ENCODE results near the genes EPHA10 and NDUFS5.

DNA sequence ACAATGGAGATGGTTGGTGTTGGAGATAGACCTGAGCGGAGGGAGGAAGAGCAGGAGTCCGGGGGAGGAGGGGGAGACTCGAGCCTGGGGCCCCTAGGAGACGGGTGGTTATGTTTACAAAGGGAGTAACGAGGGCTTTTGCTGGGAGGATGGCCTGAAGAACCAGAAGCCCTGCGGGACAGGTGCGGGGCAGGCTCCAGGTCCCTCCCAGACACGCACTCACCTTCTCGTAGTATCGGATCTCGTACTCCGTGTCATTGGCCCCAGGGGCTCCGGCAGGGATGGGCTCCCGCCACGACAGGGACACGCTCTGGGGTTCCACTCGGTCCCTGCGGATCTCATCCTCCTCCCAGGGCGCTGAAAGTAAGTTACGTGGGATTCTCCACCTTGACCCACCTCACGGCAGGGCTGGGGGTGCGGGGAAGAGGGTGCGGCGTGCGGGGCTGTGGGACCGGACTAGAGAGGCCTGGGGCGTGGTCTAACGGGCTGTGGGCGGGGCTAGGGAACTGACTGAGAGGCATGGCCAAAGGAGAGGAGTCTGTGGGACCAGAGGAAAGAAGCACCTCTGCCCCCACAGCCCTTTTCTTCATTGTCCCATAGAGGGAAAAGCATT is 29.8 kb downstream of the EPHA10 start:
- RRBS = 75% methylated on average over 2 of the region's 29 CpGs

DNA sequence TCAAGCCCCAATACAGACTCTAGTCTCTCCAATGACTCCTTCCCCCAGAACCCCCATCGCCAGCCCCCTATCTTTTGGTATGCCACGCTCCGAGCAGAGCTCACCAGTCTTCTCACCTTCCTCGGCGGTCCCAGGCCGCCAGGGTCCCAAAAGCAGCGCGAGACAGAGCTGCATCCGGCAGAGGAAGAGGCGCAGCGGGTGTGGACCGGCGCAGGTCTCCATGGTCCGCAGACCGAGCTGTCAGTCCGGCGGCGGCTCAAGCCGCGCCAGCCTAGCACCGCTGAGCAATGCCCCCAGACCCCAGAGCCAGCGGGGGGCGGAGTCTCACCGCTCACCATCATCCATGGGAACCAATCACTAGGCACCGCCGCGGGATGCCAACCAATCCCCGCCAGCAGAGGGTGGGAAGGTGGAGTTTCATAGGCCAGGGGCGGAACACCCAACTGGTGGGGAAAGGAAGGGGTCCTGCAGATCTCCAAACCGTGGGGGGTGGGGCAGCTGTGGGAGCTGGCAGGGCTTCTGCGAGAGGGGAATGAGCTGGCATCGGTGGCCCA is at the start of gene EPHA10:
Gene EPHA10, minus strand, starts transcription at position 276 of the 554 bp plus-strand sequence.
- RRBS = 82% methylated on average over 3 of the region's 32 CpGs

DNA sequence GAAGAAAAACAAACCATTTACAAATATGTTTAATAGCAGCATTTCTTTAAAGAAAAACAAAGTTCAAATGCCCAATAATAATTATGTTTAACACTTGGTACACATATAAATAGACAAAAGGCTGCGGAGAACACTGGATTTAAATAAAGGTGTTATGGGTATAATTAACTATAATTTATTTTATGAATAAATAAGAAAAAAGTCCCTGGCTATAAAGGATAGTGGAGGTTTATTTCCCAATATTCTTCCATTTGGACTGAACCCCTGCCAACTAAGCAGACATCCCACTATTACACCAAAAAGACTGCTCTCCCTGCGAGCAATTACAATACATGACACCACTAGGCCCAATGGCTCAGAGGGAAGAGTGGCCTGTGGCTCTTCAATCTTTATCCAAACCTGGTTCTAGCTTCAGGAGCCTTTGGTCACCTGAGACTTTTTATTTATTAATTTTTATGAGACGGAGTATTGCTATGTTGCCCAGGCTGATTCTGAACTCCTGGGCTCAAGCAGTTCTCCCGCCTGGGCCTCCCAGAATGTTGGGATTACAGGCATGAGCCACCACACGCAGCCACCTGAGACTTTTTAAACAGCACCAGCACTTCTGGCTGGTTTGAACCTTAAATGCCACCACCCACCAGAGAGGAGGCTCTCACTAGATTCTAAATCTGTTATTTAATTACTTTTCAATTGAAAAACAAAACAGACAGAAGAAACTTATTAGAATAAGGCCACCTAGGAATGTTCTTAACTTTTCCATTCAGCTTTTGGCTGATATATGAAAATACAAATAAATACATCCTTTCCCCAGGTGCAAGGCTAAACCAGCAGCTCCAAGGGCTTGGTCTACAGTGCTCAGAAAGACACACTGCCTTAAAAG is 4.4 kb upstream of the C1orf122 start:
- RRBS = no CpG with 5 or more reads among the region's 5 CpGs

DNA sequence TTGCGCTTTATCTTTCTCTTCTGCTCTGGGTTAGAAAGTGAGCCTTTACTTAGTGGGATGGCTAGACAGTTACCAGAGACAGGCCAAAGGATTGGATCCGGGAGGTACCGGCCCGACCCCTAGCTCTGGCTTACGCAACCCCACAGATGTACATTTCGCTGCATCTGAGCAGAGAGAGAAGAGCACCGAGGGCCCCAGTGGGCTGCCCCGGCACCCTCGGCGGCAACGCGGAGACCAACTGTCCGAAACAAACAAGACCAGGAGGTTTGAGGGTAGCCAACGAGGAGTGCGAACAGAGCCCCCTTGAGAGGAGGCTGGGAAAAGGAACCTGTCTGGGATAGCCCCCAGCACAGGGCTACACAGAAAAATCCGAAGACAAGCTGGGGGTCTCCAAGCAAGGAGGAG is 457 bp downstream of the MTF1 start:
- RRBS = 3% methylated on average over 5 of the region's 16 CpGs

GRCh38 chr1:37999135-38000252 is 5.8 kb downstream of the FHL3 start:
- RRBS = no CpG with 5 or more reads among the region's 15 CpGs

- RRBS = no CpG with 5 or more reads among the region's 8 CpGs
Observed at GRCh38 chr1:38022617-38023131, 10.1 kb downstream of the UTP11 start.

DNA sequence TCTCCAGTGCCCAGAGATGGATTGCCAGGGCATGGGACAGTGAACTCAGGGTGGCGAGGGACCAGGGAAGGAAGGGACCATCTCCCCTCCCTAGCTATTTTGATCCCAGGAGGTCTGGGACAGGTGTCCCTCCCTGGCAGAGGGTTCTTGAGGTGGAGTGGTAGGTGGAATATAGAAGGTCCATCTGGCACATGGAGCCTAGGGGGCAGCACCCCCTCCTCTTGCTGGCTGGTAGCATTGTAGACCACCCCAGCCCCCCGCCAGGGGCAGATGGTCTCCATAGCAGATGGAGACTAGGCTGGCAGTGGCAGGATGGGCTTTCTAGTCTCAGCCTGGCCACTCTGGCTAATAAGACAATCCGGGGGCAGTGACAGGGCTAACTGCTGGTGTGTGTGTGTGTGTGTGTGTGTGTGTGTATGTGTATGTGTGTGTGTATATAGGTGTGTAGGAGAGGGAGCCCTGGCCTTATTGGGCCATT is 16.0 kb downstream of the UTP11 start:
- RRBS = no CpG with 5 or more reads among the region's 3 CpGs

DNA sequence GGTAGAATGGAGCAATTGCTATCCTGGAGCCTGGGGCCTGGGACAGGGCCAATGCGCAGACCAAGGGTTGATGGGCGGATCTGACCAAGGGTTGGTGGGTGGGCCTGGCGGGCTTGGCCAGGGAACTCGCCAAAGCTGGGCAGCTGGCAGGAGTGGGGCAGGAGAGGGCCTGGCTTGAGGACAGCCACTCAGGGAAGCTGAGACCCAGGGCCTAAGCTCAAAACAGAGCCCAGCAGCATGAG is 70.9 kb upstream of the POU3F1 start:
- RRBS = no CpG with 5 or more reads among the region's 4 CpGs

- RRBS = 44% methylated on average over 7 of the region's 28 CpGs
Observed at GRCh38 chr1:38291806-38292643, 245.4 kb upstream of the POU3F1 start.

DNA sequence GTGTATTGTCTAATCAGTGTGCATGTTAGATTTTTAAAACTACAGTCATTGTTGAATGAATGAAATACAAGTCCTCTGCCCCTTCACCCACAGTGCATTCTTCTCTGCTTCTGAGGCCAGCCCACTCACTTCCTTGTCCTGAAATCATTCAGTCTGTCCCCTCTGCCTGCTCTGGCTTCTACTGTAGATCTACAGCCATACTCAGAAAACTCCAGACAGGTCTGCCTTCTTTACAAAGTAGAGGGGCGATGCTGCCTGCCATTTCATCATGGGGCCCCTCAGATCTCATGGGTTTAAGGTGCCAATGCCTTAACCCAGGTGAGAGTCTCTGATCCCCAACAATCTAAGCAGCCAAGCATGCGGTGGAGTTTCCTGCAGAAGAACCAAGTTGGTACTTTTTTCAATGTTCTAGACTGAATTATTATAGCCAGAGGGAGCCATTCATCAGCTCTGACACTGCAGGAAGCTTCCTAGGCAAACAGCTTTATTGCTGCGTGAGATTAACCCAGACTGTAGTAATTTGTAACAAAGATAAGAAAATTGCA is 135.6 kb downstream of the RRAGC start:
- RRBS = no CpG with 5 or more reads among the region's 3 CpGs

- RRBS = no CpG with 5 or more reads among the region's 6 CpGs
Observed at GRCh38 chr1:38990285-38990752, 757 bp upstream of the AKIRIN1 start.

GRCh38 chr1:38992034-38992219 is 851 bp downstream of the AKIRIN1 start:
- RRBS = no CpG with 5 or more reads among the region's 10 CpGs

GRCh38 chr1:38993729-38994043 is 2.6 kb downstream of the AKIRIN1 start:
- RRBS = no CpG with 5 or more reads among the region's 13 CpGs

- RRBS = no CpG with 5 or more reads among the region's 9 CpGs
Observed at GRCh38 chr1:39005118-39005727, 14.1 kb downstream of the AKIRIN1 start.

DNA sequence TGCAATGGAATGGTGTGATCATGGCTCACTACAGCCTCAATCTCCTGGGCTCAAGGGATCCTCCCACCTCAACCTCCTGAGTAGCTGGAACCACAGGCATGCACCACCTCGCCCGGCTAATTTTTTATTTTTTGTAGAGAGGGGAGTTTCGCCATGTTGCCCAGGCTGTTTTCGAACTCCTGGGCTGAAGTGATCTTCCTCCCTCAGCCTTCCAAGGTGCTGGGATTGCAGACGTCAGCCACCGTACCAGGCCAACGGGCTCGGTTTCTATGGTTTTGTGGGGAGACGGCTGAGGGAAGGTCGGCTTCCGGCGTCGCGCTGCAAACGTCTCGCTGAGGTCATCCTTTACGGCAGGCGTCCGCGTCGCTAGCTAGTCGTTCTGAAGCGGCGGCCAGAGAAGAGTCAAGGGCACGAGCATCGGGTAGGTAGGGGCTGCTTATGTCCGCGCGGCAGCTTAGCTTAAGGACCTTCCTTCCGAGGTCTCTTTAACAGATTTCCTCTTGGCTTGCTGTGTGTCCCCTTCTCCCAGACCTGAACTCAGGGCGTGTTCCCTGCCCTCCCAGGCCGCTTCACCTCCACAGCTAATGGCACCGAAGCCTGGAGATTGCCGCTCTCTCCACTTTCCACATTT is at the start of gene NDUFS5:
Gene NDUFS5, plus strand, starts transcription at position 373 of the 631 bp plus-strand sequence.
- RRBS = no CpG with 5 or more reads among the region's 34 CpGs

- RRBS = no CpG with 5 or more reads among the region's 3 CpGs
Observed at GRCh38 chr1:39050614-39051124, 24.5 kb downstream of the NDUFS5 start.

DNA sequence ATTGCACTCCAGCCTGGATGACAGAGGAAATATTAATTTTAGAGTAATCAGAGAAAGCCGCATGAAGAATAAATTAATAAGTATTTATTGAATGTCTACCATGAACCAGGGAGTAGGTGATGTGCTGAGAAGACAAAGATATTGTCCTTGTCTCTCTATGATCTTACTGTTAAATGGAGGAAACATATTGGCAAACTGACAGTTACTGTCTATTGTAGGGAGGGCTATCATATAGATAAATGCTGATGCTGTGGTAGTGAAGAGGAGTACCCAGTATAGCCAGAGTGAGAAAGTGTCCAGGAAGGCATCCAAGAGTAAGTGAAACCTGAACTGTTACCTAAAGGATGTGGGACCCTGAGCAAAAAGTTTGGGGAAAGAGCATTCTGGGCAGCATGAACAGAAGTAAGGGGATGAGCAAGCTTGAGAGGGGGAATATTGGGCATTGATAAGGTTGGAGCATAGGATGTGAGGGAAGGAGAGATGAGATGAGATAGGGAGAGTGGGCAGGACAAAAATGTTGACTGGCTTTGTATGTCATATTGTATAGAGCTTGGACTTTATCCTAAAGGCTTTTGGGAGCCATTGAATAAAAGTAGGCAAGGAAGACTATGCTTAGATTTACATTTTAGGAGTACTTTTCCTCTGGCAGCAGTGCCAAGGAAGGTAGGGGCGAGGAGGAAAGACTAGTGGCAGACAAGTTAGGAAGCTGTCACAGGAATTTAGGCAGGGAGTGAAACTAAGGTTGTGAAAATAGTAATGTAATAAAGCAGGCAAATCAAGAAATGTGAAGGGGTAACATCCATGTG is 88.6 kb downstream of the NDUFS5 start:
- RRBS = no CpG with 5 or more reads among the region's 2 CpGs

DNA sequence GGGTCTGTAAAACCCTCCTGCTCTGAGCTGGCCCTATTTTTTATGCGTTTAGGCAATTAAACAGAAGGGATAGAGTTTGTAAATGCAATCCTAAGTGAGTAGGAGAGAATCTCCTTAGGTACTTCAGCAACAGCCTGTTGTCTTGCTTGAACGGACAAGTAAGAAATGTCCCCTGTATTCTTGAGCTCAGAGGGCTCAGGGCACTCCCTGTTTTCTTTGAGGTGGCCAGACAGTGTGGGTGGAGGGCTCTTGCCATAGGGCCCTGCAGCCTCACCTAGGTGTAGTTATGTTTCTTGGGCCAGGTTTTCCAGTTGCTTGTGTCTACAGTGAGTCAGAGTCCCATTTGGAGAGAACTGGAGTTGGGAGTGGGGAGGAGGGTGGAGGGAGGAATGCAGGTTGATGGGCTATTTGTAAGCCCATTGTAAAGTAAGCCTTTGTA is 45.4 kb upstream of the MACF1 start:
- RRBS = no CpG with 5 or more reads among the region's 2 CpGs

DNA sequence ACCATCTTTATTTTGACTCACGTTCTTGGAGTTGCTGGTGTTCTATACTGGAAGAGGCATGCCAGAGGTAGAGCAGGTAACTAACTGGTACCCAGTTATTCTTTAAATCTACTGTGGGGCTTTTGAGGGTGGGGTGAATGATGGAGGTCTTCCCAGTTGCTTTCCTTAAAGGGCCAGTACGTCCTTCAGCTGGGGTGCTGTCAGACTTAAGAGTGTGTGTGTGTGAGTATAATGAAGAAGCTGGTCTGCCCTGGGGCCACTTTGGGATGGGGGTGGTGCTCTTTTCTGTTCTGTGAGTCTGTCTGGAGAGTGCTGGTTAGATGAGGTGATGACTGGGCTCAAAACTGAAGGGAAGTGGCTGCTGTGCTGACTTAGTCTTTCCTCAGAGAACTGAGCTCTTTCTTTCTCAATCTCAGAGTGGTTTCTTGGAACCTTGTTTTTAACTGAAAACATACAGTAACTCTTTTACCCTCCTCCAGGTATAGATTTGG is 606 bp downstream of the MACF1 start:
- RRBS = no CpG with 5 or more reads among the region's 2 CpGs